Endometrial microvascular endothelial cells (primary cell): ENCODE measurements around a stretch of chr1.

- RAMPAGE, long total RNA = no peak
These were observed 82.4 kb downstream of the PRDM2 start for GRCh38 chr1:13782110-13783009.

- RAMPAGE, long total RNA = no peak
These were observed 112.9 kb downstream of the PRDM2 start for GRCh38 chr1:13812847-13813417.

- RAMPAGE, long total RNA = no peak
These were observed 128.9 kb downstream of the PRDM2 start for GRCh38 chr1:13828843-13829244.

- RAMPAGE, long total RNA = no peak
These were observed 203.8 kb upstream of the KAZN start for GRCh38 chr1:14394680-14395124.

- RAMPAGE, long total RNA = no peak
These were observed 134.5 kb downstream of the KAZN start for GRCh38 chr1:14732757-14733636.

GRCh38 chr1:14911285-14911849 is 242.2 kb upstream of the TMEM51 start:
- RAMPAGE, long total RNA = no peak

GRCh38 chr1:14946639-14947539 is 206.7 kb upstream of the TMEM51 start:
- RAMPAGE, long total RNA = no peak

- RAMPAGE, long total RNA = no peak
These were observed 125.7 kb upstream of the TMEM51 start for GRCh38 chr1:15027784-15028242.

DNA sequence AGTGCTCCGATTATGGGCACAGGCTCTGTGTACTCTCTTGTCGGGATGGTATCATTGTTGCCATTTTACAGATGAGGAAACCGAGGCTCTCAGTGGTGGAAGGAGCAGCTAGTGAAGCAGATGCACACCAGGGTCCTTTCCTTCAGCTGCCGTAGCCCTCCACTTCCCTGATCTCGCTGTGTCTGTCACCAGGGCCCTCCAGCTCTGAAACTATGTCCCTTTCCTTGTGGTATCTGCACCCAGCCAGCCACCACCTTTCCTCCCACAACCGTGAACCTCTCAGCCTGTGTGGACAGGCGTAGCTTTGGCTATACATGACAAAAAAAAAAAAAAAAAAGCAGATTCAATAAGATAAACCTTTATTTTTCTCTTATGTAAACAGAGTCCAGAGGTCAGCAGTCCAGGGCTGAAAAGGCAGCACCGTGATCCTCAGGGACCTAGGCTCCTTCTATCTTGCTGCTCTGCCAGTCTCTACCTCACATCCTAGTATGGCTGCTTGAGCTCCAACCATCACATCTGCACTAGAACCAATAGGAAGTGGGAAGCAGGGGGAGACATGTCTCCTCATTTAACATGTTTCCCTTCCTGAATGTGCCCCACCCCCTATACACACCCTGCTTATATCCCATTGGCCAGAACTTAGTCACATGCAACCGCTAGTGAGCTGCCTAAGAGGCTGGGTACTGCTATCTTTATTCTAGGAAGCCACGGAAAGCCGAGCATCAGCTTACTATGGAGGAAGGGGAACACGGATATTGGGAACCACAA is 44.3 kb downstream of the TMEM51 start:
- RAMPAGE, long total RNA = no peak

DNA sequence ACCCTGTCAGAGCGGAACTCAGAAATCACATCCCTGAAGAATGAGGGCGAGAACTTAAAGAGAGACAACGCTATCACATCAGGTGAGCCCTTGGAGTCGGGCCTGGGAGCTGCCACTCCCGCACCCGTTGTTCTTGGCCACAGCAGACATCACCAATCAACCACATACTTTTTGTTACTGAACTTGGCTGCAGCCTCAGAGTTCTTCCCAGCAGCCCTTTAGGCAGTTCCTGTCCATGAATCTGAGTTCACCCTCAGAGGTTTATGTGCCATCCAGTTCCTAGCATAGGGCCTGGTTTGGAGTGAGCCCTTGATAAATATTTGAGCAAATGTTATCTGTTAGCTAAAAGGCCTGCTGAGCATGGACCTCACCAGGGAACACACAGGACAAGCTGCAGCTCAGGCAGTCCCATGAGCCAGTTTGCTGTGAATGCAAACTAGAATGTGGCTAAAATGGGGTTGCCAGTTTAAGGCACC is 61.7 kb downstream of the FHAD1 start:
- RAMPAGE, long total RNA = no peak

- RAMPAGE, long total RNA = no peak
These were observed 77.8 kb downstream of the FHAD1 start for GRCh38 chr1:15324784-15325278.

- RAMPAGE, long total RNA = no peak
These were observed 53.6 kb upstream of the EFHD2 start for GRCh38 chr1:15356065-15356492.

DNA sequence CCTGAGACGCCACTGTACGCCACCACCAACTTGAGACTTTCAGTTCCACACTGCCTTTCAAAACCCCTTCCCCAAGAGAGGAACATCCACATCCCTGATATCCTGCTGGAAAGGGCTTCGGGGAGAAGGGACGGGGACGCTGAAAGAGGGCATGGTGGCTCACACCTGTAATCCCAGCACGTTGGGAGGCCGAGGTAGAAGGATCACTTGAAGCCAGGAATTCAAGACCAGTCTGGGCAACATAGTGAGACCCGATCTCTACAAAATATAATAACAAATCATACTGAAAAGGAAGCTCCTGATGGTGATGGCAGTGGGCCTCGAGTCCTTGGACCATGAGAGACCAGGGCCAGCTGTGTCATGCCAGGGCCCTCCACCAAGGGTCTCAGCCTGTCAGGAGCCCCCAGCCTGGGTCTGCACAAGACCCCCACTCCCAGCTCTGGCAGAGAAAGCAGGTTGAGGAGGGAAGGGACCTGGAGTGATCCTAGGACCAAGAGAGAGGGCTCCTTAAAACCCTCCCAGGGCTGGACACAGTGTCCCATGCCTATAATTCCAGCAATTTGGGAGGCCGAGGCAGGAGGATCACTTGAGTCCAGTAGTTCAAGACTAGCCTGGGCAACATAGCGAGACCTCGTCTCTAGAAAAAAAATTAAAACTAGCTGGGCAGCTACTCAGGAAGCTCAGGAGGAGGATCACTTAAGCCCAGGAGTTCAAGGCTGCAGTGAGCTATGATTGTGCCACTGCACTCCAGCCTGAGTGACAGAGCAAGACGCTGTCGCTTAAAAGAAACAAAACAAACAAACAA is 6.6 kb upstream of the CTRC start:
- RAMPAGE, long total RNA = no peak

- RAMPAGE, long total RNA = no peak
These were observed 7.2 kb downstream of the AGMAT start for GRCh38 chr1:15577554-15578109.

- RAMPAGE, long total RNA = no peak
These were observed 420 bp downstream of the RSC1A1 start for GRCh38 chr1:15659828-15660438.

GRCh38 chr1:15661025-15661765 is 1.7 kb downstream of the RSC1A1 start:
- RAMPAGE, long total RNA = no peak

DNA sequence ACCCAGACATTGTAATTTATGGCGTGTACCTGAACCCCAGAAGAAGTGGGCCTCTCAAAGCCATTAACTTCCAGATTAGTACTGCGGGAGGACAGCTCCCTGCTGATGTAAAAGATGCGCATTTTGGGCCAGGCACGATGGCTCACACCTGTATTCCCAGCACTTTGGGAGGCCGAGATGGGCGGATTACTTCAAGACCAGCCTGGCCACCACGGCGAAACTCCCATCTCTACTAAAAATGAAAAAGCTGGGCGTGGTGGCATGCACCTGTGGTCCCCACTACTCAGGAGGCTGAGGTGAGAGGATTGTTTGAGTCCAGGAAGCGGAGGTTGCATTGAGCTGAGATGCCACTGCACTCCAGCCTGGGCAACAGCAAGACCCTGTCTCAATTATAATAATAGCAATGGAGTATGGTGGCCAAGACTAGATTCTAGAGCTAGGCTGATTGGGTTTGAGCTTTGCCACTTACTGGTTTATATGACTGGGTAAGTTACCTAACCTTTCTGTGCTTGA is 9.7 kb downstream of the RSC1A1 start:
- RAMPAGE, long total RNA = no peak

DNA sequence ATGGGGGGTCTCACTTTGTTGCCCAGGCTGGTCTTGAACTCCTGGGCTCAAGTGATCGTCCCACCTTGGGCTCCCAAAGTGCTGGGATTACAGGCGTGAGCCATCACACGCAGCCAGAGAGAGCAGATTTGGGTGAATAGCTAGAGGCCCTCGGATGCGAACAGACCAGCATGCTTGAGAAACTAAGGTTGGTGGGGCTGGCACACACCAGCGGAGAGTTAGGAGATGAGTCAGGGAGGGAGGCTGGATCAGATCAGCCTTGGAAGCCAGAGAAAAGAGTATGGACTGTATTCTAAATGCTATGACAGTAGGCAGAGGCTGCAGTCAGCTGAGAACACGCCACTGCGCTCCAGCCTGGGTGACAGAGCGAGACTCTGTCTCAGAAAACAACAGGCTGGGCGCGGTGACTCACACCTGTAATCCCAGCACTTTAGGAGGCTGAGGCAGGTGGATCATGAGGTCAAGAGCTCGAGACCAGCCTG is 4.0 kb upstream of the PLEKHM2 start:
- RAMPAGE, long total RNA = no peak

- RAMPAGE, long total RNA = no peak
These were observed 13.0 kb downstream of the PLEKHM2 start for GRCh38 chr1:15696940-15697795.

- RAMPAGE, long total RNA = no peak
These were observed 19.3 kb downstream of the PLEKHM2 start for GRCh38 chr1:15703062-15704109.